Glomerular endothelial cell (primary cell): ENCODE measurements around a stretch of chr9.

GRCh38 chr9:104792835-104793454, 29.0 kb downstream of the NIPSNAP3B start:
- RAMPAGE, long total RNA, result no peak

DNA sequence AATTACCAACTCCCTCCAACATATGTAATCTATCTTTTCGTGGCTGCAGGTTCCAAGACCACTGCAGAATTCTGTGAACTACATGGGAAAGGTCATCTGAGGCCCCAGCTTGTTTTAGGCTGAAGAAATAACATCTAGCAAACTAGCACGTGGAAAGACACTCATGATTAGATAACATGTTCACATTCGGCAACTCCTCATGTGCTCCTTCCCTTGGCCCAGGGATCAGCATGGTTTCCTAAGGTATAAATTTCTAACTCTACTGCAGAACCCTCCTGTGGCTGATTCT, 58.2 kb downstream of the NIPSNAP3B start:
- RAMPAGE, long total RNA, result no peak

- RAMPAGE, long total RNA, result no peak
Observed at GRCh38 chr9:104851444-104852032, 76.4 kb downstream of the ABCA1 start.

- RAMPAGE, long total RNA, result no peak
Observed at GRCh38 chr9:104882679-104883449, 45.1 kb downstream of the ABCA1 start.

- RAMPAGE, long total RNA, result no peak
Observed at GRCh38 chr9:104923060-104923646, 4.8 kb downstream of the ABCA1 start.

- RAMPAGE, long total RNA, result no peak
Observed at GRCh38 chr9:105303740-105304208, 59.3 kb downstream of the SLC44A1 start.

- RAMPAGE, long total RNA, result no peak
Observed at GRCh38 chr9:105416977-105417288, 30.9 kb upstream of the FSD1L start.

DNA sequence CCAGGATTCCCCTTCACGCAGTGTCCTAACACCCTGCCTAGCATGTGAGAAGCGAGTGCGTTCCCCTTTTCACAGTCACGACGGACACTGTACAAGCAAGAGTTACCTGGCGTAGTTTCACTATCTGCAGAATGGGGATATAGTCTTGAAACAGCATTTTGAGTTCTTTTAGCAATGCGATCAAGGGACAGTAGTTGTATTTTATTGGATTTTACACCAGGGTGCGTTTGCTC, 911 bp downstream of the TMEM38B start:
- RAMPAGE, long total RNA, result no peak

GRCh38 chr9:105782407-105783155, 88.2 kb downstream of the TMEM38B start:
- RAMPAGE, long total RNA, result no peak

DNA sequence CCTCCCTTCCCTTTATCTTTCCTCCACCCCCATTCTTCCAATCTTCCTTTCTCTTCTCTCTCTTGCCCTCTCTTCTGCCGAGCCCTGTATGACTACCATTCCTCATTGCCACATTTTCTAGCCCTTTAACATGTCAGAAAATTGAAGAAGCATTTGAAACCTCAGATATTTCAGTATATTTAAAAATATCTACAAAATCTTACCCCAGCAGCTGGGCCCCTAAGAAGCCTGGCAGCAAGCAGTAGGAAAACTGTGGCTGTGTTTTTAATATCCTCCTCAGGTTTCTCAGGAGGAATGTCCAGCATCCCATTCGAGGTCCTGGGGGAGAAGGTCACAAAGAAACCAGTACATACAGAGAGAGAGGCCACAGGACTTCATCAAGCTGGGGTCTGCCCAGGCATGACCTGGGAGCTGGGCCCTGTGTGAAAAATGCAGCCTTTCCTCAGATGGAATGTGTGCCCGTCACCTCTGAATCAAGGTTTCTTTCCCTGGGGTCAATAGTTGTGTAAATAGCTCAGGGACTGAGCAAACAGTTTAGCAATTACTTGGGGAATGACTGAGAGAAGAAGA, 34.1 kb upstream of the RAD23B start:
- RAMPAGE, long total RNA, result no peak

- RAMPAGE, long total RNA, result no peak
Observed at GRCh38 chr9:107251865-107252392, 31.1 kb upstream of the RAD23B start.

DNA sequence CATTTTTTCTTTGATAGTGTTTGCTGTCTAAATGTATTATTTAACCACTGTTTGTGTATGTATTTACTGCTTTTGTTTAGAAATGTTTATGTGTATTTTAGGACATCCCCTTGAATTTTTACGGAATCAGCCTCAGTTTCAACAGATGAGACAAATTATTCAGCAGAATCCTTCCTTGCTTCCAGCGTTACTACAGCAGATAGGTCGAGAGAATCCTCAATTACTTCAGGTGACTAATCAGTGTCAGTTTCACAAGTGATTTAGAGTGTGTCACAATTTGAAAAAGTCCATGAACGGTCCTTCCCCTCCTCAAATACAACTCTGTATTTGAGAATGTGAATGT, 40.7 kb downstream of the RAD23B start:
- RAMPAGE, long total RNA, result no peak

- RAMPAGE, long total RNA, result no peak
Observed at GRCh38 chr9:107483355-107484669, 5.8 kb downstream of the KLF4 start.

- RAMPAGE, long total RNA, result no peak
Observed at GRCh38 chr9:107485040-107486215, 4.1 kb downstream of the KLF4 start.

DNA sequence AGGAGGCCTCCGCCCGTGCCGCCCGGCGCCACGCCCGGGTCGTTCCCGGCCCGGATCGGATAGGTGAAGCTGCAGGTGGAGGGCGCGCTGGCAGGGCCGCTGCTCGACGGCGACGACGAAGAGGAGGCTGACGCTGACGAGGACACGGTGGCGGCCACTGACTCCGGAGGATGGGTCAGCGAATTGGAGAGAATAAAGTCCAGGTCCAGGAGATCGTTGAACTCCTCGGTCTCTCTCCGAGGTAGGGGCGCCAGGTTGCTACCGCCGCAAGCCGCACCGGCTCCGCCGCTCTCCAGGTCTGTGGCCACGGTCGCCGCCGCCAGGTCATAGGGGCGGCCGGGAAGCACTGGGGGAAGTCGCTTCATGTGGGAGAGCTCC, 1.7 kb downstream of the KLF4 start:
- RAMPAGE, long total RNA, result no peak

DNA sequence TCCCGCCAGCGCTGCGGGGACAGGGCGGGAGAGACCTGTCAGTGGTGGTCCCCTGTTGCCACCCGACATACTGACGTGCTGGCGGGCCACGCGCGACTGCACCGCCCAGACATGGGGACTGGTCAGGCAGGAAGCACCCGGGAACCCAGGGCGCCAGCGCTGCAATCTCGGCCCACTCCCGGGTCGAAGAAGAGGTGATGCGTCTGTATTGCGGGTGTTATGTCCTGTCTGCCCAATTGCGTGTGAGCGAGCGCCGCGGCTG, 1.4 kb downstream of the KLF4 start:
- RAMPAGE, long total RNA, result no peak

- RAMPAGE, long total RNA, result no peak
Observed at GRCh38 chr9:107509097-107509826, 19.7 kb upstream of the KLF4 start.

GRCh38 chr9:107712444-107712878, 222.9 kb upstream of the KLF4 start:
- RAMPAGE, long total RNA, result no peak

- RAMPAGE, long total RNA, result no peak
Observed at GRCh38 chr9:107816309-107816907, 326.8 kb upstream of the KLF4 start.

DNA sequence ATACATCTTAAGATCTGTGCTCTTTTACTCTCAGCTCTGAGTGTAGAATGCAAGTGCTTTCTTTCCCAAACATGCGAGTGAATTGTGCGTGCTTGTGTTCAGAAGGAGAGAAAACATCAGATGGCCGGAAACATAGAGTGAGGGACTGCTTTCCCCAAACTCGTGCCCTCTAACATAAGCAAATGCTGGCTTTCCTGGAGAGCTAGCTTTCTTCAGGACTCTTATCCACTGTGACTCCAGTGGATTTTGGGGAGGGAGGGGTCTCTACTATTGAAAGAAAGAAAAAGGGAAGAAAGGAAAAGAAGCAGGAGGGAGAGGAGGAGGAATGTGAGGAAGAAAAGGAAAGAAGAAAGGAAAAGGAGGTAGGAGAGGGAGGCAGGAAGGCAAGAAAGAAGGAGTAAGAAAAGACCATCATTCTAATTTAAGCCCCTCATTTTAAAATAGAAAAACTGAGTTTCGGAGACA, 330.8 kb upstream of the KLF4 start:
- RAMPAGE, long total RNA, result no peak